Measurements from ENCODE around the gene CCDC7.

DNA sequence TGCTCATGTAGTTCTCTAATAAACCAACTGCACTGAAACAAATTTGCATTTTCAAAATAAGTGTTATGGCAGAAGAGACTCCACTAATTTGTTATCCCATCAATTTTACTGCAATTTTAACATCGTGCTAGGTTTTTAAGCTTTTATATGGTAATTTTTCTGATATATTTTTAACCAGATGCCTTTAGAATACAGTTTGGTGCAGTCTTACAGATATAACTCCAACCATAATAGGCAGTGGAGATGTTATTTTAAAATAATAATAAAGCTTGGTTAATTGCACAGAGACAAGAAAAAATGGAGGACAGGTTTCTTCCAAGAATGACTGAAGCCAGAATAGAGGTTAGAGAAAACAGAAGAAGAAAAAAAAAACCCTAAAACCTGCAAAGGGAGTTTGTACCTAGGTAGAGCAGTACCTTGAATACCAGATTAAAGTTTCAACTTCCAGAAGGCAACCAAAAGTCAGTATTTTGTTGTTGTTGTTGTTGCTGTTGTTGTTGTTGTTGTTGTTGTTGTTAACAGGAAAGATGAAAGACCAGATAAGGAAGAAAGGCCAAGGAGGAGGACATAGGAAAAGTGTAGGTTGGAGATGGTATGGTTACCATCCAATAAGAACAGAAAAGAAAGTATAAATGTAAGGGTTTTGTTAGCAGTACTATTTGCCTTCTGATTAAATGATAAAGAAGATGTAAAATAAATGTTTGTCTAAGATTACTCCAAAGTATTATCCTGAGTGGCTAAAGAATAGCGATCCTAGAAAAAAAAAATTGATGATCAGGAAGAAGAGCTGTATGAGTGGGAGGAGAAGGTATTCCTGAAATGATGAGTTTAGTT is 82.8 kb downstream of the ZEB1 start:
- RRBS: no CpG with 5 or more reads among the region's 2 CpGs

GRCh38 chr10:31761236-31761626 is 167.4 kb downstream of the ARHGAP12 start:
- RRBS: no CpG with 5 or more reads among the region's 3 CpGs

- RRBS: no CpG with 5 or more reads among the region's 4 CpGs
Measured at GRCh38 chr10:31822737-31822975, 106.0 kb downstream of the ARHGAP12 start.

DNA sequence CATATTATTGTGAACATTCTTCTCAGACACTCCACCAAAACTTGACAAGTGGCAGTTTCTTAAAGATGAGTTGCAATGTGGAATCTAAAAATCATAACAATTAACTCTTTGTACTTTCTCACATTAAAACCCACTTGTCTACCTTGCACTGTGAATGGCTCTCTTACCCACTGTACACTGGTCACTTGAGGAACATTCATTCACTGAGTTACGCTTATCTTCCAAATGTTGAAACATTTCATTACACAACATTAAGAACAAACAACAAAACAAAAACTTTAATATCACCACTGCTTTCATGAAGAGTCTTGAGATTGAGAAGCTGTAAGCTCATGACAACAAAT is 44.2 kb downstream of the ARHGAP12 start:
- RRBS: no CpG with 5 or more reads among the region's 1 CpG

DNA sequence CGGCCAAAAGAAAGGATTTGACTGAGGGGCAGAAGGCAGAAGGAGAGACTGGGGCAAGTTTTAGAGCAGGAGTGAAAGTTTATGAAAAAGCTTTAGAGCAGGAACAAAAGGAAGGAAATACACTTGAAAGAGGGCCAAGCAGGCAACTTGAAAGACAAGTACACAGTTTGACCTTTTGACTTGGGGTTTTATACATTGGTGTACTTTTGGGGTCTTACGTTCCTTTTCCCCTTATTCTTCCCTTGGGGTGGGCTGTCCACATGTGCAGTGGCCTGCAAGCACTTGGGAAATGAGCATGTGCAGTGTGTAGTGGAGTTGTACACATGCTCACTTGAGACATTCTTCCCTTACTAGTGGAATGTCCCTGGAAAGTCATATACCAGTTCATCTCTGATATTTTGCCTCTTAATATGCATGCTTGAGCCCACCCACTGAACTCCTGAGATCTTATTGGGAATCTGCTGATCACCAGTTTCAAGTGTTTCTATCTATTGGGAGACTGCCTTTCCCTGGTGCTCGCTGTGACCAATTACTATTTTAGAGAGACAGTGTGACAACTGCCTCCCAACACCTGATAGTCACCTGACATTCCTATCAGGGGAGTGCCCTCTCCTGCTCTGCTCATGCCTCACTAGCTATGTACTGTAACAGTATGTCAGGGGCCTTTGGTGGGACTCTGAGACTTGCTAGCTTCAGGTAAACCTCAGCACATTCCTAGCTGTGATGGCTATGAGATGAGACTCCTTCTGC is 34.0 kb upstream of the ARHGAP12 start:
- RRBS: no CpG with 5 or more reads among the region's 3 CpGs

GRCh38 chr10:32051815-32052361 is 4.3 kb downstream of the KIF5B start:
- RRBS: no CpG with 5 or more reads among the region's 4 CpGs

- RRBS: no CpG with 5 or more reads among the region's 10 CpGs
Measured at GRCh38 chr10:32379322-32379948, 32.5 kb upstream of the EPC1 start.

GRCh38 chr10:32445484-32446575 is at the start of gene CCDC7:
Gene CCDC7, plus strand, starts transcription at chr10:32446140.
- RRBS: 3% methylated on average over 21 of the region's 58 CpGs

- RRBS: no CpG with 5 or more reads among the region's 5 CpGs
Measured at GRCh38 chr10:32447137-32447332, 1.1 kb downstream of the CCDC7 start.

DNA sequence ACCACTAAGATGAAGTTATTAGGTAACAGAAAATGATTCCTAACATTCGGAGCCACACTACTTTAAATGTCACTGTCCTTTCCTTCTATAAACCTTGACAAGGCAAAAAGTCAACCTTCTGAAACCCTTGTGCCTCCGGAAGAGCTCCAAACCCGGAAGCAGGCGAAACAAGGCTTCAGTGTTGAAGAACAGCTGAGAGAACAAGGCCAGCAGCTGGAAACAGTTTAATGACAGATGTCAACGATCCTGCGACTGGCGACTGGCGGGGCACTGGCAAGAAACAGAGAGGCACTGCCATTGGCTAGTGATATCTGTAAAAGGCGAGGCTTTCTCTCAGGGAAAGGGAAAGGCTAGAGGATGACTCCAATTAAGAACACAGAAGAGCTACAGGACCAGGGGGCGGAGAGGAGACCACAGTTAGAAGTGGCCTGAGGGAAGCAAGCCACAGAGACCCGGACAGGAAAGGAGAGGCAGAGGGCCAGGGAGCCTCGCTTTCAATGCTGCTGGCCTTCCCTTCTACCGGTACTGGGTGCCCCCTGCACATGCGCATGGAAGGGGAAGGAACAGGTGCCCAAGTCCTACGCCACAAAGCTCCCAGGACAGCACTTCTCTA is 19.5 kb downstream of the ITGB1 start:
- RRBS: 21% methylated on average over 3 of the region's 15 CpGs

DNA sequence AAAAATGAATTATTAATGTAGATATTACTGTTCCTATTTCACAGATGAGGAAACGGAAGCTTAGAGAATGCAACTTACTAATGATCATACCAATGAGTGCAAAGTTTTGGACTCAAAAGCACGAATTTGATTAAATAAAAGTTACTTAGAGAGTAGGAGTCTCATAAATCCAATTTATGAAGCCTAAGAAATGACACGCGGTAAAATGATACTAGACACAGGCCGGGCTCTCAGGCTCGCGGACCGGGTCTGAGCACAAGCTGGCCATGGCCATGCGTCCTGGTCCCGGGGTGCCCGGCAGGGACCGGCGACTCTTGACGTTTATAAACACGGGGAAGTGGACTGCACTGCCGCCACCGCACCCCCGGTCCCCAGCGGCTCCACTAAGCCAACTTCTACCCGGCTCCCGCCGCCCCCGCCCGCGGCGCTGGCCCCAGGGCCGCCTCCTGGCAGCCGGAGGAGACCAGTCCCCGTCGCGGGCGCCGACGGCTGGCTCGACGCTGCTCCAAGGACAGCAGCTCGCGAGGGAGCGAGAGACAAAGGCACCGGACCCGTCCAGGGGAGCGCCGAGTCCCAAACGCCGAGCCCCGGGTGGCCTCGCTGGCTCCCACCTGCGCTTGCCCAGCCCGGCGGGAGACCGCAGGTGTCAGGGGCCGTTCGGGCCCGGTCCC is 747 bp downstream of the ITGB1 start:
- RRBS: 2% methylated on average over 41 of the region's 54 CpGs

DNA sequence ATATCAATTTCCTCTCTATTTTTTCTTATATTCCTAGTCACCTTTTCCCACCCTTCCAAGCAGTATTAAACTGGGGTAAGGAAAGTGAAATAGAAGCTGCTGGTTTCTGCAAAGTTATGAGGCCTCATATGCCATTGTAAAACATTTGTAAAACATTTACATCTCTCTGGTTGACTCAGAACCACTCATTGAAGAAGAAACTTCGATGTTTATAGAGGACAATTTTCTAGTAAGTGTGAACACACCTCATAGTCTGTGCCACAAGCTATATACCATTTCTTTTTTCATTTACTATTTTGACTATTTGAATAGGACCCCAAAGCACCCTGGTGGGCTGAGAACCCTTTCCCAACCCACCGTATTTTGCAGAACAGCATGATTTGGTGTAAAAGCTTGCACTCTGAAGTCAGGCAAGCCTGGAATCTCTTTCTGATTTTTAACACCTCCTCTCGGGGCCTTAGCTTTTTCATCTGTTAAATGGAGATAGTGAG is 12.9 kb upstream of the ITGB1 start:
- RRBS: no CpG with 5 or more reads among the region's 3 CpGs

DNA sequence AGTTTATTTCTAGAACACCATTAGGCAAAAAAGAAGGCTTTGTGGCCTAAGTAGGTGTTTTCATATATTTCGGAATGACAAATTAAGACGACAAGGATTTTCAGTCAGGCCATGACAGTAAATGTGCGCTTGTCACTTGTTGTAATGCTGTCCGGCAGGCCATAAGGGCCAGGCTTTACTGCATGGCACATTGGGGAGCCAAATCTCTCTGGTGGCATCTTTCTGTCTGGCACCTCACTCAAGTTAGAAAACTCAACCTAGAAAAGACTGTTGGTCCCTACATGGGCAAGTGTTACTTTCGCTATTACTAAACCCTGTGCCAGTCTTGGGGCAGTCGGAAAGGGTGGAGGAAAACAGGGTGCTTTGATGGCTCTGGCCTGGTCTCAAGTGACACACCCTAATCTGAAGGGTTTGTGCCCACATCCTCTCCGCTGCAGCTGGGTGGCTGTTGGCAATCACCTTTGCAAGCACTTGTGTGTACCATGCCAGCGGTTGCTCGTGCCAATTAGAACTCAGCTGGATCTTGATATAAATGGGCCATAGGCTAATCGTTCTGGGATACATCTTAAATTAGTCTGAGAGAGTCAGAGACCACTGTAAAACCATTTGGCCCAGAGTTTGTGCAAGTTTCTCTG is 159.7 kb upstream of the ITGB1 start:
- RRBS: no CpG with 5 or more reads among the region's 10 CpGs

DNA sequence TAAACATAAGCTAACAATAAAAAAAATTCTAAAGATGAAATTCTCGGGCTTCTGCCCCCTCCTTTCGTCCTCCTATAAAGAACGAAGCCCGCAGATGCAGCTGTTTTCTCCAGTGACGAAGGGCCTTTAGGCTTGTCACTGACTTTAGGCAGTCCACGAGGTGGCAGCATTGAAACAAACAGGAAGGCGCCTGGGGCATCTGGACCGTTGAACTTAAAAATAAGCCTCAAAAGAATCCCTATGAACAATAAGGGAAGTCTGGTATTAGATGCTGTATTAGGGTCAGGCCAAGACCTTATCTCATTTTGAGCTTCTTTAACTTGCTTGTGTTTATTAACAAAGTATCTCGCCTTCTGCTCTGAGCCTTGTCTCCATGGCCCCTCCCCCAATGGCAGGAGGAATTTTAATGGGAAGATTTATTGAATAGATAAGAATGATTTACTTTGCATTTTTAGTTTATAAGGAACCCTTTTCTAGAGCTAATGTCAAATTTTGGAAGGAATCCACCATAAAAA is 141.0 kb downstream of the NRP1 start:
- RRBS: no CpG with 5 or more reads among the region's 9 CpGs

- RRBS: no CpG with 5 or more reads among the region's 6 CpGs
Measured at GRCh38 chr10:33211181-33211466, 123.3 kb downstream of the NRP1 start.

- RRBS: no CpG with 5 or more reads among the region's 16 CpGs
Measured at GRCh38 chr10:33258831-33259567, 75.5 kb downstream of the NRP1 start.

DNA sequence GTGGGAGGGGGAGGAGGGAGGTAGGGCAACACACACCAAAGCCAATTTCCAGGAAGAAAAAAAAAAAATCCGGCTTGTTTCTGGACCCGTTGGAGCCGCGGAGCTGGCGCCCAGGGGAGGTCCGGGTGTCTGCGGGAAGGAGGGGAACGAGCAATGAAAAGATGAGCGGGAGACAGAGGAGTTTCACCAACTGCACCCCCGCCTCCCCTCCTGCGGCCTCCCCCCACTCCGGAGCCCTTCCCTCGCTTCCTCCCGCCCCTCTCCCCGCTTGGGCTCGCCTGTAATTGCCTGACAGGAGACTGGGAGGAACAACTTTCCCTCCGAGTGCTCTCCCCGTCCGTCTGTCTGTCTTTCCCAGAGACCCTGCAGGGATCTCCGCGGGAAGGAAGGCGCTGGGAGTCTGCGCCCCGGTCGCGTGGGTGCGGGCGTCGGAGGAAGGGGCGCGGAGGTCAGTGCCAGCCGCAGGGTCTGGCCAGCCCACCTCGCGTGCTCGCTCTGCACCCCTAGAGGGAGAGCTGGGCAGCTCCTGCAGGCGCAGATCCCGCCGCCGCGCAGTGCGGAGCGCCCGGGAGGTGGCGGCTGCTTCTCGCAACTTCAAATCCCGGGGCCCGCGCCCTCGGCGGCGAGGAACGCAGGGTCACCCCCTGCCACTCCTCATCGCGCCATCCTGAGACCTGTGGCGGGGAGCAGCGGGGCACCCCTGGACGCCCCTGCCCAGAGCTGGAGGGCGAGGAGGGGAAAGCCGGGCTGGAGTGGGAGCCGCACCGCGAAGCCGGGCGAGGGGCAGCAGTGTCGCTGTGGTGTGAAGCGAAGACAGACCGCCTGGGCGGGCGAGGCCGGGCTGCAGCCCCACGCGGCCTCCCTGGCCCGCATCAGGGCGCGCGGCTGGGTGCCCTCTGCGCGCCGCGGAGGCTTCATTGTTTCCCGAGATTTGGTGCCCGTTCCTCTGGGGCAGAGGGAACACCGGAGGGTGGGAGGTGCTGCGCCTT is 539 bp upstream of the NRP1 start:
- RRBS: 2% methylated on average over 19 of the region's 84 CpGs

DNA sequence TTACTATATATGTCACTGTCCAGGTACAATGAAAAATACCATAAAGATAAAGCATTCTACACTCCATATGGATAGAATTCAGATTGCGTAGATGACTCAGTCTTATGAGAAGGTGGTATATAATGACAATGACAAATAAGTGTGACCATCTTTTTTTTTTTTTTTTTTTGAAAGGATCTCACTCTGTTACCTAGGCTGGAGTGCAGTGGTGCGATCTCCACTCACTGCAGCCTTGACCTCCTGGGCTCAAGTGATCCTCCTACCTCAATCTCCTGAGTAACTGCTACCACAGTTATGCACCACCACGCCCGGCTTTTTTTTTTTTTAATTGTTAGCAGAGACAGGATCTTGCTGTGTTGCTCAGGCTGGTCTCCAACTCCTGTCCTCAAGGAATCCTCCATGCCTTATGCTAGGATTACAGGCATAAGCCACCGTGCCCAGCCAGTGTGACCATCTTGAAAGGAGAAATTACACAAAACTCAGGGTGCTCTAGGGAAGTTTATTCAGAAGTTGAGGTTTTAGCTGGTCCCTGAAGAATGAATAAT is 43.2 kb upstream of the NRP1 start:
- RRBS: no CpG with 5 or more reads among the region's 5 CpGs

GRCh38 chr10:34194143-34194629 is 620.9 kb downstream of the PARD3 start:
- RRBS: no CpG with 5 or more reads among the region's 6 CpGs